H4 (cell line): ENCODE measurements around the gene OPRD1.

DNA sequence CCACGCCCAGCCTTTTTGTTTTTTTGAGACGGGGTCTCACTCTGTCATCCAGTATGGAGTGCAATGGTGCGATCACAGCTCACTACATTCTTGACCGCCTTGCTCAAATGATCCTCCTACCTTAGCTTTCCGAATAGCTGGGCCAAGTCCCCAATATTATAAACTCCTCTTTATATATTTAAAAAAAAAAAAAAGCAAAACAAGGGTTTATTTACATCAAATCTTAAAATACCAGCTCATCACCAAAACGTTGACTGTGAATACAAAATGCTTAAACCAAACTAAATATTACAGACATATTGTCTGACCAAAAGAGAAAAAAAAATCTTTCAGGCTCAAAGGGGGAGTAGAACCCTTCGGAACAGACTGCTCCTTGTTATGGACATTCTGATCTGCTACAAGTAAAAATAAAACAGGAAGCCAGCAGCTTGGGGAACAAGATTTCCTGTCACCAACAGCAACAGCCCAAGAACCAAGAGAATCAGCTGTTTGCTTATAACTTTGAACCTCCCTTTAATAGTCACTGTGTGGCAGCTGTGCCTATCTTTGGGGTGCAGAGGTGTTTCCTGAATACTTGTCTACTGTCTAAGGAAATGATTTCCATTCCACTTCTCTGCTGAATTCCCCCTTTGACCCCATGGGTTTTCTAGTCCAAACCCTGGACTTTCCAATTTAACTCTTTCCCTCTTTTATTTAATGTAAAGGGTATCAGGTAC, 38.4 kb downstream of the GPR3 start:
- RAMPAGE, long total RNA, result no peak

- RAMPAGE, long total RNA, result no peak
Measured at GRCh38 chr1:27435327-27436324, 43.2 kb downstream of the GPR3 start.

DNA sequence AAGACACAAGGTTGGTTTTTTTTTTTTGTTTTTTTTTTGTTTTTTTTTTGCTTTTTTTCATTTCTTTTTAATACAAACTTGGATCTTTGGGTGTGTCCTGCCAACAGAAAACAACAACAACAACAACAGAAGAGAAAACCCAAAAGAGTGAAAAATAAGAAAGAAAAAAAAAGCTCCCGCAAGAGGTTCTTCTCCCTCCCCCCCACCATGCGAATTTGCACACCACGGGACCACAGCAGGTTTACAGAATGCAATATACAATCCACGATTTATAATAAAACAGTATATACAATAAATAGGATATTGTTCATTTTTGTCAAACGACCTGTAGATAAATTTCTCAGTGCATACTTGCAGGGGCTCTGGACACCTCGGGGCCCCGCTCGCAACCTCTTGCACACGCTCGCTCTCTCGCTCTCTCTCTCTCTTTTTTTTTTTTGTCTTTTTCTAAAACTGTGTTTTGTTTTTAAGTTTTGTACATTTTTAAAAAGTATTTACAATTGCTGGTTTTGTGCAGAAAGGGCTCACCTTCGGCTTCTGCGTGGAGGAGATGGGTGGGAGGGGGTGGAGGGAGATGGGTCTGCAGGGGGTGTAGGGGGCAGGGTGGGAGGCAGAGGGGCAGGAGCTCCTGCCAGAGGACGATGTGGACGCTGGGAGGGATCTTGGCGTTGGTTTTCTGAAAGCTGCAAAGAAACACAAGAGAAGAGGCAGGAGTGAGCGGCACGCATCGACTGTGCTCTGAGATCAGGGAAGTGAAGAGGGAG, 44.4 kb upstream of the WASF2 start:
- RAMPAGE, long total RNA, result no peak

DNA sequence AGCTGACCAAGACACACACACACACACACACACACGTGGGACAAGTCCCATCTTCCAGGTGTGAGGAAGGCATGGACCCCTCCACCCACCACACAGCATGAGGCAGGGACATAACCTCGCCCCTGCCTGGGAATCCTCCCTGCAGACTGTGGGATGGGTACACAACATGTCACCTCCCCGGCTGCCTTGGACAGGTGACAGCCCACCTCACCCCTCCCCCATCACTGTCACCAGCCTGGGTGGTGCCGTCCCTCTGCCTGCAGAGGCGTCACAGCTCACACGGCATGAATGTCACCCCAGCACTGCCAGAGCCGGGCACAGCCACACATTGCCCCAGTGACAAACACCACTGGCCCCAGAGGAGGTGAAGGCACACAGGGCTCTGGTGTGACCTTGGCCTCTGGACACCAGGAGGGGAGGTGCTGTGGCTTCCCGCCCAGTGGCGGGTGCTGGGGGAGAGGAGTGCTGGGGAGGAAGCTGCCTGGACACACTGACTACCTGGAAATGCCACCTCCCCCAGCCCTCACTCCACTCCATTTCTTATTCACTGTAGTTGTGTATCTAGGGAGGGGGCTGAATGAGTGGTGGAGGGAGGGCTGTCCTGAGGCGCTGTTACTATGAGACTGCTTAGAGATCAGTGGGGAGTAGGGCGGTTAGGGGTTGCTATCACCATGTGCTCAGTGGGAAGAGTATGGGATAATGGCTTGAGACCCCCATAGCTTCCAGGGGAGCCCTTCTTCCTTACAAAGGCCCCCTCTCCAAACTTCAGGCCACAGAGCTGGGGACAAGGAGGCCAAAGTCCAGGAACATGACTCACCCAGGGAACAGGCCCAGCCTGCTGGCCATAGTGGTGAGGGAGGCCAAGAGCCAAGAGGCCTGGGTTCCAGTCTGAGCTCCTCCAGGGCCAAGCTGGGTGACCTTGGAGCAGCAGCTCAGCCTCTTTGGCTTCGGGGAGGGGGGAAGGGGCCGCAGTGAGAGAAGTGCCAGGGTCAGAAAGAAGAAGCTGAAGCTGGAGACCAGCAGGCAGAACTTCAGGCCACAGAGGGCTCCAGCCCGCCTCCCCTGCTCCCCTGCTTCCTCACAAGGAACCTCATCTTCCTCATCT, 40.3 kb downstream of the AHDC1 start:
- RAMPAGE, long total RNA, result no peak

DNA sequence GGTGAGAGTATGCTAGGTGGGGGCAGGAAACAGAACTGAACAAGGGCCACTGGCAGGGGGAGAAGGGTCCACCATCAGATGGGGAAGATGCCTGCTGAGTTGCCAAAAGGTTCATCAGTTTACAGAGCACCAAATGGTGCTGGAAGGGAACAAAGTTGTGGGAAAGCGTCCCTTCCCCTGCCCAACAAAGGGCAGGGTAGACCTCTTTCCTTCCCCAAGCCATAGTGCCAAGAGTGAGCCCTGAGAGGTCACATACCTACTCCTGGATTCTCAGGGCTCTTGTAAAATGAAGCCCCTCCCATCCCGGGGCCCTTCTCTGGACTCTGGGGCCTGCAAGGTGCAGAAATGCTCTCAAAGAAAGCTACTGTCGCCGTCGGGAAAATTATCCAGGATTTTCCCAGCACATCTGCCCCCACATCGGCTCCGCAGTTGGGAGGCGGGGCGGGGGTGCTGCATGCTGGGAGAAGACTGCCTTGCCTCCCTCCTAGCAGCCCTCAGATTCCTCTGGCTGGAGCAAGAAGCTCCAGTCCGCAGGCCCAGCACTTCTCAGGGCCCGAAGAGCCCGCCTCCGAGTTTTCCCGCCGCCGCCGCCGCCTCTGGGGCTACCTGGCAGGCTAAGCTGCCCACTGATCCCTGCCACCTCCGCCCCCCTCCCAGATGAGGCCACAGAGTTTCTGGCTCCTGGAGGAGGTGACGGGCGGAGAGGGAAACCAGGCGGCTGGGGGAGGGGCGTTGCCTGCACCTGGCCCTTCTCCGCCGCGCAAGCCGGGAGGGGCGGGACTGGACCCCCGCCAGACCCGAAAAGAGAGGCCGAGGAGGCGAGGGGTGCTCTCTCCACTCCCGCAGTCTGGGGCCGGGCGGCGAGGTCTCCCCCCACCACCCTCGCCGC, 29.1 kb downstream of the AHDC1 start:
- RAMPAGE, long total RNA, result no peak

GRCh38 chr1:27587897-27588846, 15.8 kb downstream of the AHDC1 start:
- RAMPAGE, long total RNA, result no peak

DNA sequence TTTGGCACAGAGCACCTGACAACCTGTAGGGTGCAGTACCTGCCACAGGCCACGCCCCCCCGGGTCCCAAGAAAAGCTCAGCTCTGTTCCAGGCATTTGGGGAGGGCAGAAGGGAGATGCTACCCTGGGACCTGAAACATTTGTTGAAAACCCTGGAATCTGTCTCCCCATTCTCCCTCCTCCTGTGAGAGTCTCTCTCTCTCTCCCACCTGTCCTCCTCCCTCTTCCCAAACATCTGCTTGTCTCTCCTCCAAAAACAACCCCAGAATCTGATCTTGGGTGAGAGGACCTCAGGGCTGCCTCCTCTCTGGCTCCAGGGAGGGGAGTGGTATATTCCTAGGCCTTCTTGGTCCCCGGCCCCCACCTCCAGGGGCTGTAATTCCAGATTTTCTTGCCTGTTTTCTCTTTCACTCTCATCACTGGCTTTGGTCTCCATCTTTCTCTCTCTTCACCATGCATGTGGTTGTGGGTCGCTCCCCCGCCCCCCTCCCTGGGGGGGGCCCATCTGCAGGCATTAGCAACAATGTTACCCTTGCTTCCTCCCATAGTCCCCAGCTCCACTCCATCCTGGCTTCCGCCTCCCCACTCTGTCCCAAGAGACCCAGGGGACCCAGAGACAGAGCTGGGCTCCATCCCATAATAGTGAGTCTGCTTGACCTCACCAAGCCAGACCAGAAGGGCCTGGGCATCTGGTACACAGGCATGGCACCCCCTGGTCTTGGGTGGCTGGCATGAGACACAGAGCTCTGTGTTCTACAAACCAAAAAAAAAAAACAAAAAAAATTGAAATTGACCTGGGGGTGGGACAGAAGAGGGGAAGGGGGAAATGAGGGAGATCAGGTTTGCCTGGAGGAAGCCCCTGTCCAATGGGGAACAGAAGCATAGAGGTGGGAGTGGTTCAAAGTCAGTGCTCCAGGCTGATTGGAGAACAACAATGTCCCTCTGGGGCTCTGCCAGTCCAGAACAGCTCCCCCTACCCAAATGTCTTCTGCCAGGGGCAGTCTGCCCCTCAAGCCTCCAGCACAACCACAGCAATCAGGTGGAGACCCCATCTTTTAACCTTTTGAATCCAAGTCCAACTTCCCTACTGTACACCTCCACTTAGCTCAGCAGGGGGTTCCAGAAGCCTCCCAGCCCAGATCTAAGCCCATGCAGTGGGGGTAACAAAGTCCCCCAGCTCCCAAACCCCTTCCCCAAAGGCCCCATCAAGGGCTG, 3.8 kb downstream of the AHDC1 start:
- RAMPAGE, long total RNA, result no peak

GRCh38 chr1:27727322-27727608, 1.5 kb downstream of the FAM76A start:
- RAMPAGE, long total RNA, result no peak

DNA sequence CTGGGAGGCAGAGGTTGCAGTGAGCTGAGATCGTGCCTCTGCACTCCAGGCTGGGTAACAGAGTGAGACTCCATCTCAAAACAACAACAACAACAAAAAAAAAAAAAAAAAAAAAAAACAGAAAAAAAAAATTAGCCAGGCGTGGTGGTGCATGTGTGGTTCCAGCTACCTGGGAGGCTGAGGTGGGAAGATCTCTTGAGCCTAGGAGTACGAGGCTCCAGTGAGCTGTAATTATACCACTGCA, 11.9 kb downstream of the FAM76A start:
- RAMPAGE, long total RNA, result no peak

DNA sequence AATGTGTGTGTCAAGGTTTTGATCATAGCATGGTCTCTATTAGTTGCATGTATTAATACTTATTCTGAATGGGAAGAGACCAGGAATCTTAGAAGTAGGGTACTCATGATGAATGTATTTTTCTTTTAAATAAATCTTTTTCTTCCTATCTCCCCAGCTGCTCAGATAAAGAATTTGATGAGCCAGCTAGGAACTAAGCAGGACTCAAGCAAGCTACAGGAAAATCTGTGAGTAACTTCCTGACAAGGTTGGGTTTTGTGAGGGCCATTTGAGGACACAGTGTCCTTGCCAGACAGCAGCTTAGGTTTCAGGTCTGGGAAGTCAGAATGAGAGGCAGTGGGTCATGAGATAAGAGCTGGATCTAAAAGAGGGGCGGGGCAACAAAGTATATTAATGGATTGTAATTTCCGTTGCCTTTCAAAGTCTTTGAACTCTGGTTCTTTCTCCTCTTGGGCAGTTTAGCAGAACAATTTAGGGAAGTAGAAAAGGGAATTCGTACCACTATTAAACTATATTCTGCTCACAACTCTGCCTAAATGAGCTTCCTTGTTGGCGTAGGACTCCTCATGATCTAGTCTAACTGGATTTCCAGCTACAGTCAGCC, 16.5 kb downstream of the STX12 start:
- RAMPAGE, long total RNA, result no peak

DNA sequence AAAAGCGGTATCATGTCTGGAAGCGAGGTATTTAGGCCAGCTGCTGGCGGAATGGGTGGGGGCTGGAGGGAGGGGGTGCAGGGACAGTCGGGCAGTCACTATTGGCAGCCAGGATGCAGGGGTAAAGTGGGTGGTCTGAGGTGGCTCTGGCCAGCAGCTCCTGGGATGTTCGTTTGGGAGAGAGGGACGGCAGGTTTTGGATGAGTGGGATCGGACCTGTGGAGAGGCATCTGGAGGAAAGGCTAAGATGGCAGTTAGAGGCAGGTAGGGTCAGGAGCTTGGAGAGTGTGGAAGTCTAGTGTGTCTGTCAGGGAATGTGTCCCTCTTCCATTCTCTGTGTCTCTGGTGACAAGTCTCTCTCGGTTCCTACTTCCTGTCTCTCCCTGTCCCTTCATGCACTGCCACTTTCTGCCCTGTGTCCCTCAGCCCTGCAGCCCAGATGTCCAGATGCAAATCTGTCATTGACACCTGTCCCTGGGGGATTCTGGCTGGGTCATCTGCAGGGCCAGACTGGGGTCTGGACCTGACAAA, 6.8 kb downstream of the THEMIS2 start:
- RAMPAGE, long total RNA, result no peak

DNA sequence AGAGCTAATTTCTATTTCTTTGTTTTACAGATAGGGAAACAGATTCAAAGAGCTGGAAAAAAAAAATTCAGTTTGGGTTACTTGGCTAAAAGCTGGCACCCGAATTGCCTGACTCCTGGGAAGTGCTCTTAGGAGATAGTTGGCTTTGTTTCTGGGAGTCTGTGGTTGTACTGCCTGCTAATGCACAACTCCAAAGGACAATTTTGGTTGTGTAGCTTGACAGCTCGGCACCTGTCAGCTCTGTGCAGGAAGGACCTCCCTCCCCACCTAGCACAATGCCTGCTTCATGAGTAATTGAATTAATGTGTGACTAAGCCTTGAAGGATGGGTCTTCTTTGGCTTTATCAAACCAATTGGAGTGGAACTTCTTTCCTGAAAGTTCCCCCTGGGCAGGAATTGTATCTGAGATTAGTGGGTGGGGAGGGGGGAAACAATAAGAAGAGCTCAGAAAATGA, 10.4 kb upstream of the SESN2 start:
- RAMPAGE, long total RNA, result no peak

- RAMPAGE, long total RNA, result no peak
Measured at GRCh38 chr1:28272523-28273076, 13.3 kb downstream of the SESN2 start.

DNA sequence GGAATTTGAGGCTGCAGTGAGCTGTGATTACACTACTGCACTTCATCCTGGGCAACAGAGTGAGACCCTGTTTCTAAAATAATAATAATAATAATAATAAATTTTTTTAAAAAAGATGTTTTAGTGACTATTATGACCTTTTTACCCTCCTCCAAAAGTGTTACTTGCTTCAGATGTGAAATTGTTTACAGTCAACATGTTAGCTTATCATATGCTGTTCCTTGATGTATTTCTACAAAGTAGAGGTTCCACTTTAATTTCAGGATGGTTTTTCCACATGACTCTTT, 48.4 kb upstream of the RCC1 start:
- RAMPAGE, long total RNA, result no peak

GRCh38 chr1:28505625-28505735, 363 bp upstream of the RCC1 start:
- RAMPAGE, long total RNA, result no peak

- RAMPAGE, long total RNA, result no peak
Measured at GRCh38 chr1:28744041-28744398, 7.3 kb downstream of the YTHDF2 start.

GRCh38 chr1:28811975-28812977, at the start of gene OPRD1:
OPRD1 (plus strand) TSS chr1:28812170.
- RAMPAGE, long total RNA, result no peak

- RAMPAGE, long total RNA, result no peak
Measured at GRCh38 chr1:28881974-28882634, 32.3 kb upstream of the EPB41 start.

- RAMPAGE, long total RNA, result no peak
Measured at GRCh38 chr1:28893490-28894127, 20.8 kb upstream of the EPB41 start.

DNA sequence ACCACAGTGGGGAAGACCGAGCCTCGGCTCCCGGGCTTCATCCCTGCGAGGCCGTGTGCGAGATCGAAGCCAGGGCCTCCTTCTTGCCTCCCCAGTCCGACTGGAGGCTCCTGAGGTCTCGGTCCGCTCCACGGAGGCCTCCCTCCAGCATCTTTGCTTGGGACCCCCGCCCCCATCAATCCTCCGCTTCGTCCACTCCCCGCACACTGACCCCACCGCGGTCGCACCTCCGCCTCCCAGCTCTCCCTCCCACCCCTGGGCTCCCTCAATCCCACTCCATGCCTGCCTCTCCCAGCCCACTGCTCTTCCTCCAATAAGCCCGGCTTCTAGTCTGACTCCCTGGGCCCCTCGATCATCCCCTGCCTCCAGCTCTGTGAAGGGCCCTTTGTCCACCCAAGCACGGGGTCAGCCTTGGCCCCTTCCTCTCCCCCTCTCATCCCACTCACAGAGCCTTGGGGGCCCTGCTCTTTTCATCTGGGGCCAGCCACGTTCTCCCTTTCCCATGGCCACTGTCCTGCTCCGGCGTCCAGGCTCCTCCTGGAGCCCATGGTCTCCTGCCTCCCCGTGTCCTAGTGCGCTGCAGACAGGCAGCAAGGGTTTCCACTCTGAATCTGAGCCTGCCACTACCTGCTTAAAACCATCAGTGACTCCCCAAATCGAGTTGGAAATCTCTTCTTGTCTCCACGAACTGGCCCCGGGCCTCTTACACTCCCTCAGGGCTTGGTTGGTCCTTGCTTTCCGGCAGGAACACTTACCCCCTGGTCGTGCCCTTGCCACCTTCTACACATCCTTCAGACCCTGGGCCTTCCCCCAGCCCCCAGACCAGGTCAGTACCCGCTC, 1.6 kb upstream of the TMEM200B start:
- RAMPAGE, long total RNA, result no peak